Cytotoxic T cell (primary cell): ENCODE data around the genes IL12B and PWWP2A.

- PRO-cap, 2 experiments = no peak in any of the 2 experiments
Measured at GRCh38 chr5:157602437-157603016, 27.0 kb upstream of the ADAM19 start.

- PRO-cap, 2 experiments = no peak in any of the 2 experiments
Measured at GRCh38 chr5:157748757-157749280, 5.3 kb downstream of the LSM11 start.

- PRO-cap, 2 experiments = no peak in any of the 2 experiments
Measured at GRCh38 chr5:157870823-157871356, 11.9 kb upstream of the CLINT1 start.

GRCh38 chr5:158075114-158075723 is 216.3 kb upstream of the CLINT1 start:
- PRO-cap, 2 experiments = no peak in any of the 2 experiments

- PRO-cap, 2 experiments = no peak in any of the 2 experiments
Measured at GRCh38 chr5:158287805-158288355, 428.9 kb upstream of the CLINT1 start.

GRCh38 chr5:158382466-158382879 is 523.5 kb upstream of the CLINT1 start:
- PRO-cap, 2 experiments = no peak in any of the 2 experiments

GRCh38 chr5:158676993-158677580 is 422.6 kb downstream of the EBF1 start:
- PRO-cap, 2 experiments = no peak in any of the 2 experiments

DNA sequence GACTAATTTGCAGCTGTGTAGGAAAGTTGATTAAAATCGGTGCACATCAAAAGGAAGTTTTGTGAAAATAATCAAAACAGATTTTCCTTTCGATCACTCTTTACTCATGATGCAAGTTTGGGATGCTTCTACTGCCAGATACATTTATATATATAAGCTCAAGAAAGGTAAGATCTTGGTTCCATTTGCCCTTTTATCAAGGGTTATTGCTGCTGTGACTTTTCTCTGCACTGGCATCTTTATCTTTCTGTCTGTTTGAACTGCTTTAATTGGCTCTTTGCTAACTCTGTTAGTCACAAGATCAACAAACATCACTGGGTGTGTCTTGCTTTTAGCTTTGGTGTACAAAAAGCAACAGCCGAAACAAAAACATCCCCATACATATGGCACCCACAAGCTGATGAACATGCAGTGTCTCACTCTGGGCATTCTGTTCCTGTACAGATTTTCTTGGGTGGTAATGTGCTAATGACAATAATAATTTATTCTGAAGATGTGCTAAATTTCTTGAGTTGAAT is 96.8 kb downstream of the EBF1 start:
- PRO-cap, 2 experiments = no peak in any of the 2 experiments

DNA sequence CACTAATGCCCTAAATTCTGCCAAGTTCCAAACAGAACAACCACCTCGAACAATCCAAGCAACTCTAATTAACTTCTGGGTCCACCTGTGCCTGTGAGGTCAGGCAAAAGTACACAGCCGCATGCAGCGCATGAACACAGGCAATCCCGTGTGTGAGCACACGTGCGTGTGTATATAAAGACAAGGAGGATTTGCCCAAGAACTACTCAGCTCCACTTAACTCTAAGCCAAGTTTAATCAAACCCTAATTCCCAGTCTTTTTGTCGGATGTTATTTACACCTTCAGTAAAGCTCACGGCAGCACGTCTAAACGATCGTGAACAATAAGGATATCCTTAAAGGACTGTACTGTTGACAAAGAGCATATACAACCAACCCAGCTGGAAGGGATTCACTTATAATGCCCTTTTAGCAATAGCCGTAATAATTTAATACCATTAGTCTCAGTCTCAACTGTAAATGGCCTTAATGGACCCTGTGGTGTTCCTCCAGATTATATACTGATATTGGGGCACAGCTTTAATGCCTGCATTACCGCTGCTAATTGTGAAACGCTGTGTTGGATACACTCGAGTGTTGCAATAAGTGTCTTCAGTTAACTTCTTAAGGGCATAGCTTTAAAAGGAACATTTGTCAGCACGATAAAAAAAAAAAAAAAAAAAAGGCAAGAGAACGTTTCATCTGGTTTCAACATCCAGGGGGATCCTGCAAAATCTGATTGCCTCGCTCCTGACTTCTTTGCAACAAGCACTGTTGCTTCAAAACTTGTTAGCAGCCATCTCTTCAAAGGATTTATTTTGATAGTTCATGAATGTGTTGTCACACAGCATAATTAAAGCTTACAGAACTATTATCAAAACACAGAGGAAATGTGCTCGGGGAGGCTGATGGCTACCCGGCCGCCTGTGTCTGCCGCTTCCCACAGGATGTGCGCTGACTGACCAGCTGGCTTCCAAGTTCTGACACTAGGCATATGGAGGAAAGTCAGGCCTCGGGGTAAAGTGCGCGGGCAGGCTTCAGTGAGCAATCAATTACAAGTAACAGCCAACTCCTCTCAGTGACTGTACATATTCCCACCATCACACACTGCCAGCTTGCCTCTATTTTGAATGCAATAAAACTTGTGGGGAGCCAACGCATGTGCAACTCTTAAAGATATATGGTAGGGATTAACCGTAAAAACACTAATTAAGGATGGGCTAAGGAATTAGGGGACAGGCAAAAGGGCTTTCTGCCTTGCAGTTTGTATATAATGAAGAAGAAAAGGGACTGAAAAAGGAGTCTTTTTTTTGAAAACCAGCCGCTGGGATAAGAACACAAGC is 77.8 kb downstream of the EBF1 start:
- PRO-cap, 2 experiments = no peak in any of the 2 experiments

GRCh38 chr5:159043627-159043896 is 56.2 kb downstream of the EBF1 start:
- PRO-cap, 2 experiments = no peak in any of the 2 experiments

DNA sequence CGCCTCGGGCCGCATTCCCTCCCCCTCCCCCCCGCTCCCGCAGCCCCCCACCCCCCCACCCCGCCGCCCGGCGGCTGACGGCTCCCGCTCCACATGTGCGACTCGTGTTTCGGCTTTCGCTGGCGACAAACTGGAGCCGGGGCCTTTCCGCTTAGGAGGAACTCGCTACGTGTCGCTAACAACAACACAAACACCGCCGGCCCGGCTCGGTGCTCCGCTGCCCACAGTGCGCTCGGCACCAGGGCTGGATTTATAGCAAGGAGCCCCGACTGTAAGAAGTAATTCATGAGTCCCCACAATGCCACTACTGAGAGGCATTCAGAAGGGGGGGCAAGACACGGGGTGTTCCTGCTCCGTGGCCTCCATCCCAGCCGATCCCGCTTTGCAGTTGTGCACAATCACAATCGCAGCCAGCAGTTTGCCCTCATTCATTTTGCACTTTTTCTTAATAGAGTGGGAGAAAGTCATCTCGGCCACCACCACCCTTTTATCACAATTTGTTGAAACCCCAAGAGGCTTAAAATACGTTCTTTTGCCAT is 48.3 kb downstream of the EBF1 start:
- PRO-cap, 2 experiments = no peak in any of the 2 experiments

- PRO-cap, 2 experiments = no peak in any of the 2 experiments
Measured at GRCh38 chr5:159061095-159062107, 38.3 kb downstream of the EBF1 start.

DNA sequence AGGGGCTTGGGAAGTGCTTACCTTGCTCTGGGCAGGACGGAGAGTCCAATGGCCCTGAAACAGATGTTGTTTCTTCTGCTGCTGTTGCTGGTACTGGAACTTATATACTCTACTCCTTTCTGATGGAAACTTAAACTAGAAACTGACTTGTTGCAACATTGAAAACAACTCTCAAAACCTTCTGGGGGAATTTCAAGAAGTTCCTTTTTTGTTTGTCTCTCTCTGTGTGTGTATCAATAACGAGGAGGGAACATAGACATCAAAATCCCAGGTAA is at the start of gene IL12B:
Gene IL12B (minus strand): TSS at position 77 of the 275 bp plus-strand sequence.
- PRO-cap, 2 experiments = no peak in any of the 2 experiments

GRCh38 chr5:160119293-160120399 is at the start of gene PWWP2A:
PWWP2A (minus strand) TSS chr5:160119450.
- PRO-cap, 2 experiments = peak in 2 of 2 experiments; most common plus-strand start chr5:160119622 (in 1); most common minus-strand start chr5:160119423 (in 2)

DNA sequence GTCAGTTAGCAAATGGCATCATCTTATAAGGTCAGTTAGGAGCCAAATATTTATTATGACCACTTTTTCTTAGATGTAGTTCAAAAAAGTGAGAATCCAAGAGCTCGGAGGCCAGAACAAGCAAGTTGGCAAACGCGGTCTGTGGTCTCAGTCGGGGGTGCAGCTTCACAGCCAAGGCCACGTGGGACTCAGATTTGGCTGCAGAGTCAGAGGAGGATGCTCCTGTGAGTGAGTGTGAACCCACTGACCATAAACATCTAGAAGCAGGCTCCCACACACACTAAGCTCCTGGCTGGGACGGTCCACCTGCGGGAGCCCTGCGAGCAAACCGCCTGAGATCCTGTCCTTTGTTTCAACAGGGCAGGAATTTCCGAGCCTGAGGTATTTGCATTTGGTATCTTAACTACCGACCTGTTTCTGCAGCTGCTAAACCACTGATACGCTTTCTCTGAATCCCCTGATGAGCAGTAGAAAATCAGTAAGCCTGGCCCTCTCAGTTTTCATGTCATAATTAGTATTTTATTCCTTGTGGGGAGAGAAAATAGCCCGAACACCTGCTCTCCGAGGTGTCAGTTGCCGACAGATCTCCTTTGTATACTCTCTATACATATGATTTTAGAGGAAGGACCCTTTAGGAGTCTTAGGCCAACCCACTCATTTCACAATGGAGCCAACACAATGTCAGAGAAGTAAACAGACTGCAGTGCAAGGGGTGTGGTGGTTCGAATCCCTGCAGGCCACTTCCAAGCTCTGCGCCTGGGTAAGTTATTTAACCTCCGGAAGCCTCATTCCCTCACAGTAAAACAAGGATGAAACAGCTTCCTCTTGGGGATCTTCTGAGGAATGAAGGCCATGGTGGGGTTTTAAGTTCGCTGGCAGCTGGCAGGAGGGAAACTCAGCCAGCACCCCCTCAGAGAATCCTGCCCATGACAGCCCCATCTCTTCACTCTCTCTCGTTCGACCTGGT is 40.9 kb upstream of the PWWP2A start:
- PRO-cap, 2 experiments = no peak in any of the 2 experiments

DNA sequence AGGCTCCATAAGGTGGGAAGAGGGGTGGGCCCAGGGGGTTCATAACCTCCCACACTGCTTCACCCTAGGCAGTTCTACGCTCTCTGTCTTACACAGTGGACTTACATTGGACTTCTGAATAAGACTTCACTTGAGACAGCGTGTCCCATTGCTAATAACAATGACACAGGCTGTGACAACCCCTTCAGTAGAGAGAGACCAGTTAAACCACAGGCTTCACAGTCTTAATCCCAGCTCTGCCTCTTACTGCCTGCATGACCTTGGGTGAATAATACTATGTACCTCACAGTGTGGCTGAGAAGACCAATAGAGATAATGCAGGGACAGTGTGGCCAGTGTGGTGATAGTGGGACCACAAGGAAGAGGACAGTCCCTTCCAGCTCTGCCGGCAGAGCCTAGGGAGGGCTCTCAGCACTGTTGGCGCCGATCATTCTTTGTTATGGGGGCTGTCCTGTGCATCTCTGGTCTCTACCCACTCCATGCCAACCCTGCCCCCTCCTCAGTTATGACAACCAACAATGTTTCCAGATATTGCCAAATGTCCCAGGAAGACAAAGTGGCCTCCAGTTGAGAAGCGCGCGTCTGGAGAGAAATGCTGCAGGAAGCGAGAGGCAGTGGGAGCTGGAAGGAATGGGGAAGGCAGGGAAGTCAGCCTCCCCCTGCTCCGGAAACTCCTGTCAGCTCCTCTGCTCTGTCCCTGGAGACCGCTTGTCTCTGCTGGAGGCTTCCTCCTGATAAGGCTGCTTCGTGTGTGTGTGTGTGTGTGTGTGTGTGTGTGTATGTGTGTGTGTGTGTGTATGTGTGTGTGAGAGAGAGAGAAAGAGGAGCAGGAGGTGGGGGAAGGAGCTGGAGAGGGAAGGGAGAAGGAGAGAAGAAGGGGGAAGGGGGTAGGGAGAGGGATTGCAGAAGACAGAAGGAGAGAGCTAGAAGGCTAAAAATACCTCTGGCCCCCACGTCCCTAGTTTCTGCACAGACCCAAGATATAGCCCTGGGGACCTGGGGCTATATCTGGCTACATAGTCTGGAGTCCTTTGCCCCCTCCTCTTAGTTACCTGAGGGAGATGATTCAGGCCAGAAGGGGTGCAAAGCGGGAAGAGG is 31.8 kb upstream of the FABP6 start:
- PRO-cap, 2 experiments = no peak in any of the 2 experiments

DNA sequence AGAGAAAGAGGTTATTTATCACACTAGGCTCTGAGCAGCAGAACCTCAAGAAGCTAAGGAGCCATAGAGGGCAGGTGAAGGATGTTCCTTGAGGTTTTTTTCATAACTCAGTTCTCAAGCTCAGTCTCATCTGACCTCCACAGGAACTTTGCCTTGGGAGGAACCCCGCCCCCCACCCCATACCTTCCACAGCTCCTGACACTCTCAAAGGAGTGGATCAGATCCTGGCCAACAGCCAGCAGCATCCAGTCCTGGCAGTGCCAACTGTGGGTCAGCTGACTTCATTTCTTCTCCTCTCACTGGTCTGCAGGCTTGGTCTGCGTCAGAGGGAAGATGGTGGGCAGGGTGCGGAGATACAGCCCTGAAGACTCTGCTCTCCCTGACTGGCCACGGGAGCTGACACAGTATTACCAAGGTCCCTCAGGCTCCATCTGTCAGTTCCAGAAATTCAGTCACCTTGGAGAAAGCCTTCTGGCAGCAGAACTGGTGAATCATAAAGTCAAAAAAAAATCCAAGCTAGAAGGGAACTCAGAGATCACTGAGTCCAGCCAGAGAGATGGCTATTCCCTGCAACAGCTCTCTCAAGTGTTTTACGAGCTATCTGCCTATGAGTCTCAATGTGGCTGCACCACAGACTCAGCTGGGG is 28.1 kb downstream of the C1QTNF2 start:
- PRO-cap, 2 experiments = no peak in any of the 2 experiments

DNA sequence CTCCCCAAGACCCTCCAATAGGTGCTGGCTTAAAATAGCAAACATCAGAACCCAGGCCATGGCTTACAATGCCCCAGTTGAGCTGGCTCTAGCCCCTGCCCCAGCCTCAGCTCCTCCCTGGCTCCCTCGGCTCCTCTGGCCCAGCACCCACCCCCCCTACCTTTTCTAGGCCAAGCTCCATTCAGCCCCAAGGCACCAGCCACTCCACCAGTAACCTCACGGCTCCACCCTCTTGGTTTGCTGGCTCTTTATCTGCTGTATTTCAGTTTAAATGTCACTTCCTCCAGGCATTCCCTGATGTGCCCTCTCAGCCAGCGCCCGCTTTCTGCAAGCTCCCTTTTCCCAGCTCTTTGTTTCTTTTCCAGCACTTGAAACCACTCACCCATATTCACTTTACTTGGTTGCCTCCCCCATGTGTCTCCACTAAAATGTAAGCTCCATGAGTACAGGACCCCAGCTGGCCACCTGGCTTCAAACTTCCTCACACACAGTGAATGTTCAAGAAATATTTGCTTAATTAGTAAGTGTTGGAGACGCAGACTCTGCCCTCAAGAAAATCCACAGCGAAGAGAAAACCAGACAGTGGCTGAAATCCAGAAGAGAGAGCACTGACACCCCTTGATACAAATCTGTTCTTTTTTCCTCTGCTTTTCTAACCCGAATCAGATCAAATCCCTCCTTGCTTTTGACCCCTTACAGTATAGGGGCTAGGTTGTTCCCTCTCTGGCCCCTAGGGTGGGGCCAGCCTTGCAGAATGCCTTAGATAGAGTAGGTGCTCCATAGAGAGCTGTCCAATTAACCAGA is 10.4 kb downstream of the C1QTNF2 start:
- PRO-cap, 2 experiments = no peak in any of the 2 experiments

DNA sequence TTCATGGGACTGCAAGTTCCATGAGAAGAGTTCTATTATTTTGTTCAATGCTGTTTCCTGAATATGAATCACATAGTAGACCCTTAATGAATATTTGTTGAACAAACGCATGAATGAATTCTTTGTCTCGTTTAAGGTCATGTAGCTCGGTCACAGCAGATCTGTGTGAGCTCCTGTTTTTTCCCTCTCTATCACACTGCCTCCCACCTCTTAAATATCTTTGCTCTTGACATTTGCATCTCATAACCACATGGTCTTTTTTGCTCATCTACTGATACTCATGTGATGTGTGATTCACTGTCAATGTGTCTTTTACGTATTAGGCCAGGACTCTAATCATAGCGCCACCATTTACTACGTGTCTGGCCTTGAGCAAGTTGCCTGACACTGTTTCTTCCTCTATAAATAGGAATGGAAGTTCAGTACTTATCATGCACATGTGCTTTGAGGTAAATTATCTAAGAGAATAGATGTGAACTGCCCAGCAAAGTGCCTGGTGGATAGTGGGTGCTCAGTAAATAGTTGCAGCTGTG is 37.5 kb downstream of the PTTG1 start:
- PRO-cap, 2 experiments = no peak in any of the 2 experiments

GRCh38 chr5:160470670-160471493 is 49.2 kb downstream of the PTTG1 start:
- PRO-cap, 2 experiments = no peak in any of the 2 experiments